Keratinocyte (primary cell): ENCODE measurements around the genes SRM, FBXO2 and AGTRAP.

GRCh38 chr1:10635995-10636534, 160.4 kb downstream of the CASZ1 start:
CAGE:
- cytosol, long polyA minus RNA = no peak
- cytosol, long polyA plus RNA = no peak
- long polyA plus RNA = no peak
- nucleus, long polyA minus RNA = no peak
- nucleus, long polyA plus RNA = no peak

GRCh38 chr1:10671845-10672570, 124.4 kb downstream of the CASZ1 start:
CAGE:
- cytosol, long polyA minus RNA = no peak
- cytosol, long polyA plus RNA = no peak
- long polyA plus RNA = no peak
- nucleus, long polyA minus RNA = no peak
- nucleus, long polyA plus RNA = no peak

GRCh38 chr1:10675027-10675684, 121.3 kb downstream of the CASZ1 start:
CAGE:
- cytosol, long polyA minus RNA = no peak
- cytosol, long polyA plus RNA = no peak
- long polyA plus RNA = no peak
- nucleus, long polyA minus RNA = no peak
- nucleus, long polyA plus RNA = no peak

DNA sequence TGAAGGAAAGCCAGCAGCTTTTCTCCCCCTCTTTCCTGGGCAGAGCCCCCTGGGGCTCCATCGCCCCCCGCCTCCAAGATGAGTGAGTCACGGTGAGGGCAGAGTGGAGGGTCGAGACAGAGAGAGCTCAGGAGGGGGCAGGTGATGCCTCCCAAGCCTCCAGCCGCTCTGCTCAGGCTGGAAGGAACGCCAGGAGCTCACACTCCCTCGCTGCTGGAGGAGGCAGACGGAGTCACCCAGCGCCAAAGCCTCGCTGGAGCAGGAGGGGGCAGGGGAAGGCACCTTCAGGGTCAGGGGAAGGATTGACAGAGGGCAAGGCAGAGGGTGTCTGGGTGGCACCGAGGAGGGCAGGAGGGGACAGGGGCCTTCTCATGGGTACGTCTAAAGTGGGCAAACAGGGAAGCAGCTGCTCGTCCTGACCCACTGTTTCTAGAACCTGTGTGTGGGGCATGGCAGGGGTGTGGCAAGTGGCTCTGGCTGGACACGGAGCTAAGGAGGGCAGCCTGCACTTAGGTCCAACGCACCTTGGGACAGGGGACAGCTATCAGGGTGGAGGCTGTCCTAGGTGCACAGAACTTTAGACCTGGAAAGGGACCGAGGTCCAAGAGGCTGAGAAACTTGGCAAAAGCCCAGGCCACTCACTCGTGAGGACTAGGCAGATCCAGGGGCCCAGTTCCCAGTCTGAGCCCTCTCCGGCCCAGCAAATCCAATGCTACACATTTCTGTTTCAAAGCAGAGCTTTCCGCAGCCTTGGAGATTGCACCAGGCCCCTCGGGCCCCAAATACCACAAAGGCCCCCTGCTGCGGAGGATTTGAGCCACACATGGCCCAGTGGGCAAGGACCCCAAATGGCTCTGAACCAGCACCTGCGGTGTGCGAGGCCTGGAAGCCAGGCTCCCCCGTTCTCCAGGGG, 119.2 kb downstream of the CASZ1 start:
CAGE:
- cytosol, long polyA minus RNA = no peak
- cytosol, long polyA plus RNA = no peak
- long polyA plus RNA = no peak
- nucleus, long polyA minus RNA = no peak
- nucleus, long polyA plus RNA = no peak

DNA sequence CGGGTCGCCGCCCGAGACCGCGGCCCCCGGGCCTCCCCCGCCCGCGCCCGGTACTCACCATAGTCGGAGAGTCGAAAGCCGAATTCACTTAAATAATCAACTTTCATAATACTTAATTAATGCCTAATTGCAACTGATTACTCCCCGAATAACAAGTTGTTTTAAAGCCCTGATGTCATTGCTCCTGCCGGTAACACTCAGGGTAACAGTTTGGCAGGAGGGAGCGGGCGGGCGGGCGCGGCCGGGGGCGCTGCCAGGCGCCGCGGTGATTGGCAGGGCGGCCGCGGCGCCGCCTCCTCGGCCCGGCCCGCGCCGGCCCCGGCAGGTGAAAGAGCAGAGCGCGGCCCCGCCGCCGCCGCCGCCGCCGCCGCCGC, 102.2 kb downstream of the CASZ1 start:
CAGE:
- cytosol, long polyA minus RNA = no peak
- cytosol, long polyA plus RNA = no peak
- long polyA plus RNA = no peak
- nucleus, long polyA minus RNA = no peak
- nucleus, long polyA plus RNA = no peak

DNA sequence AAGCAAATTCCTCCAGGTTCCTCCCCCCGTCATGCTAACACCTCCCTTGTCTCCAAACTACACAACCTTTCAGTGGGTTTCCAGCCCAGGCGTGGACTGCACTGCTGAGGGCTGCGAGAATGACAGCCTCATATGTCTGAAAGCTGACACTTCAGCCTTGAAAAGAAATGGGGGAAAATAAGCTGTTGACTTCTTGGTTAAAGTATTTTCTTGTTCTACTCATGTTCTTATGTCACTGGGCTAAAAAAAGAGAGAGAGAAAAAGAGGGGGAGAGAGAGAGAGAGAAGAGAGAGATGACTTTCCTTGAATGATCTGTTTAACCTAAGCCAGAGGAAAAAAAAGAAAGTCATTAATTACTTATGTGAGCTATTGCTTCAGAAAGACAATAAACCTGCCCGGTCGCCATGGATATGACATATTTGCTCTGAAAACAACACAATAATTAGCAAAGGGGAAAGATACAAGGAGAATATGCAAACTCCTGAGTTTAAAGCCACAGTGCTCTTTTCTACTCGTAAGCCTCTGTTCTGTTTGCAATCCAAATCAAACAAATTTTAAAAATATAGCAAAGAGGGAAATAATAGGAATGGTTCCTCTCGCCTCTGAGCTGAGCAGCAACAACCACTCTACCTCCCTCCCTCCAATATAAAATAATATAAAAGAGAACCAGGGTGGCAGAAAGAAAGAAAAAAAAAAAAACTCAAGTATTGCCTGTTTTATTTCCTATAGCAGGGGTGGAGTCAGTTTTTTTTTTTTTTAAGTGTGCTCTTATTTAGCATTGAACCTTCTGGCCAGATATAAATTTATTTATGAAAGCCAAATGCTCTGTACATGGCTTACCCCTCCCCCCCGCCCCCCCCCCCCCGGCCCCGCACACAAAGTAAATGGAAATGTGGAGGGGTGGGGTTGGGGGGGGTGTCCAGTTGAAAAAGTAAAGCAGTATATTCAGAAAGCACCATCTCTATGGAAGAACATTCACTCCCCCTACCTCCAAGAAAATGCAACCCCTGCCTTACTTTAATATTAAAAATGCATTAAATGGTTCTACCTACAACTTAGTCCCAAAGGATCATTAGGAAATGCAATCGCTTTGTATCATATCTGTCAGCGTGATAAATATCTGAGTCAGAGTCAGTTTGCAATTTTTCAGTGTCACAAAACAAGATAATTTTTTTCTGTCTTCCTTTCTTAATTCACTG, 4.6 kb downstream of the CASZ1 start:
CAGE:
- cytosol, long polyA minus RNA = no peak
- cytosol, long polyA plus RNA = no peak
- long polyA plus RNA = no peak
- nucleus, long polyA minus RNA = no peak
- nucleus, long polyA plus RNA = no peak

CAGE:
- cytosol, long polyA minus RNA = no peak
- cytosol, long polyA plus RNA = no peak
- long polyA plus RNA = no peak
- nucleus, long polyA minus RNA = no peak
- nucleus, long polyA plus RNA = no peak
Measured at GRCh38 chr1:10980026-10980659, 1.7 kb downstream of the C1orf127 start.

GRCh38 chr1:11027832-11028671, 15.6 kb downstream of the TARDBP start:
CAGE:
- cytosol, long polyA minus RNA = no peak
- cytosol, long polyA plus RNA = no peak
- long polyA plus RNA = no peak
- nucleus, long polyA minus RNA = no peak
- nucleus, long polyA plus RNA = no peak

DNA sequence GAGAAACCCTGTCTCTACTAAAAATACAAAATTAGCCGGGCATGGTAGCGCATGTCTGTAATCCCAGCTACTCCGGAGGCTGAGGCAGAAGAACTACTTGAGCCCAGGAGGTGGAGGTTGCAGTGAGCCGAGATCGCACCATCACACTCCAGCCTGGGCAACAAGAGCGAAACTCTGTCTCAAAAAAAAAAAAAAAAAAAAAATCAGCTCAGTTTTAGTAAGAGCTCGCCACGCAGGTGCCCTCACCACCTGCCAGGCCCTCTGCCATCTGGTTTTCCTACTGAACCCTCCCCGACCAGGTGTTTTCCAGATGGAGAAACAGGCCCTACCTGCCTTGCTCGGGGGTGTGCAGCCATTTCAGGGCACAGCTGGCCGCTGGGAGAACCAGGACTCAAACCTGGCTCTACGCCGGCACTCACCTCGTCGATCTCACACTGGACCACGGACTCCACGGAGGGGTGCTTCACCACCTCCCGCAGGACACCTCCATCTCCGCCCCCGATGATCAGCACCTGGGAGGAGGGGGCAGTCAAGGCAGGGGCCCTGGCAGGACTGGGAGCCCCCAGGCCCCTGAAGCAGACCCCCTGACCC, 1.3 kb downstream of the SRM start:
CAGE:
- cytosol, long polyA minus RNA = no peak
- cytosol, long polyA plus RNA = no peak
- long polyA plus RNA = no peak
- nucleus, long polyA minus RNA = no peak
- nucleus, long polyA plus RNA = no peak

GRCh38 chr1:11059449-11060105, at the start of gene SRM:
TSS of gene SRM (minus strand) at chr1:11060018.
CAGE:
- cytosol, long polyA minus RNA = start-site peak on the minus strand at chr1:11059981-11060053, 64 reads
- cytosol, long polyA plus RNA = start-site peak on the minus strand at chr1:11059898-11060070, 685 and 47 reads in 2 replicates
- long polyA plus RNA = no peak
- nucleus, long polyA minus RNA = start-site peak on the minus strand at chr1:11059982-11060070, 56 reads
- nucleus, long polyA plus RNA = start-site peak on the minus strand at chr1:11059920-11060070, 232 and 244 reads in 2 replicates

DNA sequence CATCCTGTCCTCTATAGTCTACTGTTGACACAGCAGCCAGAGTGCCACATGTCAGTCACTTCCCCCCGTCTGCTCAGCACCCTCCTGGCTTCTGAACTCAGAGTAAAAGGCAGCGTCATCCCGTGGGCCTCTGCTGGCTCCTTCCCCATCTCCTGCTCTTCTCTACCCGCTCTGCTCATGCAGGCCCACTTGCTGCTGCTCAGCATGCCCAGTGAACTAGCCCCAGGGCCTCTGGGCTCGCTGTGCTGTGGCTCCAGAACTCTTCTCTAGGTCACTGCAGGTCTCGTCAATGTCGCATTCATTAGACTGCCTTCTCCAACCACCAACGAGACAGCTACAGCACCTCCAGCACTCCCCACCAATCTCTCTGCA, 11.7 kb upstream of the SRM start:
CAGE:
- cytosol, long polyA minus RNA = no peak
- cytosol, long polyA plus RNA = no peak
- long polyA plus RNA = no peak
- nucleus, long polyA minus RNA = no peak
- nucleus, long polyA plus RNA = no peak

CAGE:
- cytosol, long polyA minus RNA = no peak
- cytosol, long polyA plus RNA = no peak
- long polyA plus RNA = no peak
- nucleus, long polyA minus RNA = no peak
- nucleus, long polyA plus RNA = no peak
Measured at GRCh38 chr1:11130619-11131029, 31.0 kb upstream of the EXOSC10 start.

DNA sequence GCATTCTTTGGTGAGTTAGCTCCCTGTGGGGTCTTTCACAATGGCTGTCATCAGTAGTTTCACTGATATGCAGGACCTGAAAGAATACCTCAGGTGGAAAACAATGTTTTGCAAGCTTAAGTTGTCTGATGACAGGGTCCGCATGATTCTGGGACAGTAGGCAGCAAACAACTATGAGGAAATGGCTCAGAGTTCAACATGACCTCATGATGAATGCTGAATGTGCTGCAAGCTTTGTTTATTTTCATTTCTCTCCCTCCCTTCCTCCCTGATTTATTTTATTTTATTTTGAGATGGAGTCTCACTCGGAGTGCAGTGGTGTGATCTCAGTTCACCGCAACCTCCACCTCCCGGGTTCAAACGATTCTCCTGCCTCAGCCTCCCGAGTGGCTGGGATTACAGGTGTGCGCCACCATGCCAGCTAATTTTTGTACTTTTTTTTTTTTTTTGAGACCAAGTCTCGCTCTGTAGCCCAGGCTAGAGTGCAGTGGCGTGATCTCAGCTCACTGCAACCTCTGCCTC, 5.2 kb upstream of the UBIAD1 start:
CAGE:
- cytosol, long polyA minus RNA = no peak
- cytosol, long polyA plus RNA = no peak
- long polyA plus RNA = no peak
- nucleus, long polyA minus RNA = no peak
- nucleus, long polyA plus RNA = no peak

CAGE:
- cytosol, long polyA minus RNA = no peak
- cytosol, long polyA plus RNA = no peak
- long polyA plus RNA = no peak
- nucleus, long polyA minus RNA = no peak
- nucleus, long polyA plus RNA = no peak
Measured at GRCh38 chr1:11353201-11353657, 80.2 kb downstream of the UBIAD1 start.

DNA sequence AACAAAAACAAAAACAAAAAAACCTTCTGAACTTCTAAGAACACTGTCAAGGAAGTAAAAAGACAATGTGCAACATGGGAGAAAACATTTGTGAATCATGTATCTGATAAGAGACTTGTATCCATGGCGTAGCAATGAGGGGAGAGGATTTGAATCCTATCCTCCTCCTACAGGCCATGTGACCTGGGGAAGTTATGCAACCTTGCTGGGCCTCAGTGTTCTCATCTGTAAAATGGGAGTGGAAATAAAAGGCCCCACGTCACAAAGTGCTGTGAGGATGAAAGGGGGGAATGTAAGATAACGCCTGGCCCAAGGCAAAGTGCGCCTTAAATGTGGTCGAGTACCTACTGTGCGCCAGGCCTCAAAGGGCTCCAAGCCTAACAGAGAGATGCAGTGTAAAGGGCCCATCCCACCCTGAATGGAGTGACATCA, 83.7 kb downstream of the DISP3 start:
CAGE:
- cytosol, long polyA minus RNA = no peak
- cytosol, long polyA plus RNA = no peak
- long polyA plus RNA = no peak
- nucleus, long polyA minus RNA = no peak
- nucleus, long polyA plus RNA = no peak

GRCh38 chr1:11650288-11651133, 3.7 kb downstream of the FBXO2 start:
CAGE:
- cytosol, long polyA minus RNA = no peak
- cytosol, long polyA plus RNA = no peak
- long polyA plus RNA = no peak
- nucleus, long polyA minus RNA = no peak
- nucleus, long polyA plus RNA = no peak

DNA sequence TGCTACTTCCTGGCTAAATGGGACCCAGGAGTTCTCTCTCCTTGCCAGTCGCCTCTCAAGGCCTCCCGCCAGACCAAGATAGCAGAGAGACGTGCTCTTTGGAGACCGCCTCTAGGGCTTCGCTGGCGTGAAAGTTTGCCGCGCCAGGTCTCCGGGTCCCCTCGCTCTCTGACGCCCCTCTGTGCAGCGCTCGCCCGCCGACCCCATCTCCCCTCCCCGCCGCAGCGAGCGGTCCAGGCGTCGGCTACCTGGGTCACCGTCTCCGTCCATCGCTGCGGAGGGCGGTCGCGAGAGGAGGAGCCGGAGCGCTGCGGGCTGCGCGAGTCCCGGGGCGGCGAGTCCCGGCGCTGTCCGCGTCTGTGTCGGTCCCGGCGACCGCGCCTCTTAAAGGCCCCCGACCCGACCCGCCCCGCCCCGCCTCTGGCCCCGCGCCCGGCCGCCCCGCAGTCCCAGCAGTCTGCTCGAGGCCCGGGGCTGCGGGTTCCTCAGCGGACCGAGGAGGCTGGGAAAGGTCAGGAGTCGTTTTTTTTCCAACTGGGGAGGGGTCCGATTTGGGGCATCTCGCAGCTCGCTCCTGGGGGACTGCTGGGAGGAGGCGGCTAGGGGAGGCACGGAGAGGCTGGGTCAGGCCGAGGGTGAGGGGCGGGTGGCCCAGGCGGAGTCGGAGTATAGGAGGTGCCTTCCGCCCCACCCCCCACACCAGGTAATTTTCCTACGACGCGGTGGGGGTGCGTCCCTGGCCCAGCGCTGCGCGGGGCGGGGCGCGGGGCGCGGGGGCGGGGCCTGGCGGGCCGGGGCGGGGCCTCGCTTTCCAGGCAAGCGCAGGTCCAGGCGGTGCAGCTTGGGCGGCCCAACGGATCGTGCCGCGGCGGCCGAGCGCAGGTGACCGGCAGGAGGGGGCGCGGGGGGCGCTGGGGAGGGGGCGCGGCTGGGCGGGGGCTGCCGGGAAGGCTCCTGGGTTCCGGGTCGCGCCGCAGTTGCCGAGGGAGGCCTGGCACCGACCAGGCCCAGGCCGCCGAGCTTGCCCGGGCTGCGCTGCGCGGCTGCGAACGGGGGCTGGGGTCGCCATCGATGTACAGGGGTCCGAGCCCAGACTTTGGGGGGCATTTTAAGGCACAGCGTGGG, at the start of gene FBXO2:
Gene FBXO2, minus strand, starts transcription at position 359 of the 1,125 bp plus-strand sequence.
CAGE:
- cytosol, long polyA minus RNA = start-site peak on the minus strand centred at position 319 of the sequence, 91 bp wide, 533 reads; start-site peak on the plus strand centred at position 828 of the sequence, 43 bp wide, 9 reads
- cytosol, long polyA plus RNA = start-site peak on the minus strand centred at position 330 of the sequence, 114 bp wide, 1,625 and 397 reads in 2 replicates
- long polyA plus RNA = start-site peak on the minus strand centred at position 318 of the sequence, 93 bp wide, 2,470 and 4,199 reads in 2 replicates; start-site peak on the plus strand centred at position 472 of the sequence, 131 bp wide, 51 and 35 reads in 2 replicates; start-site peak on the plus strand centred at position 819 of the sequence, 15 bp wide, 156 and 160 reads in 2 replicates
- nucleus, long polyA minus RNA = start-site peak on the minus strand centred at position 312 of the sequence, 78 bp wide, 111 reads
- nucleus, long polyA plus RNA = start-site peak on the minus strand centred at position 318 of the sequence, 93 bp wide, 1,564 and 3,134 reads in 2 replicates; start-site peak on the plus strand centred at position 449 of the sequence, 80 bp wide, 40 and 52 reads in 2 replicates; start-site peak on the plus strand centred at position 820 of the sequence, 19 bp wide, 137 and 133 reads in 2 replicates

DNA sequence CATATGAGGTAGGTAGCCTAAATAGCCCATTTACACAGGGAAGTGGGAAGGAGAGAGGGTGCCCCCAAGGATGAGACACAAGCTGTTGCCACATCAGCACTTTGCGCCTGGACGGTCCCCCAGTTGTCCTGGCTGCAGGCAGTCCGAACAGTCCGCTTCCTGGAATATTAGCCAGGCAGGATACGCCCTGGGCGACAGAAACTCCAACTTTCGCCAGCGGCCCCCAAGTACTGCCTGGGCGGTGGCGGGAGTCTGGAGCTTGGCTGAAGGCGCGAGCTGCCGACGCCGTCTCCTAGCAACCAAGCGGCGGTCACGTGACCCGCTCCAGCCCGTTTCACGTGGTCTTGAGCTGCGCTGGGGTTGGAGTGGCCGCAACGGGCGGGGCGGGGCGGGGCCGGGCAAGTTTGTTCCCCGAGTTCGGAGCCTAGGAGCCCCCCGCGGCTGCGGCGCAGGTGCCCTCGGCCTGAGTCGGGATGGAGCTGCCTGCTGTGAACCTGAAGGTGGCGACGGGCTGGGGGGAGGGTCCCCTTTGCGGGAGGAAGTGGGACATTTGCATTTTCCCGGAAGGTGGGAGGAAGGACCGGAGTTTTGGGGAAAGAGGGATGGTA, at the start of gene AGTRAP:
Gene AGTRAP, plus strand, starts transcription at position 401 of the 608 bp plus-strand sequence.
CAGE:
- cytosol, long polyA minus RNA = start-site peak on the plus strand centred at position 408 of the sequence, 25 bp wide, 160 reads
- cytosol, long polyA plus RNA = start-site peak on the plus strand centred at position 425 of the sequence, 68 bp wide, 890 and 227 reads in 2 replicates
- long polyA plus RNA = start-site peak on the plus strand centred at position 423 of the sequence, 66 bp wide, 2,213 and 1,293 reads in 2 replicates
- nucleus, long polyA minus RNA = start-site peak on the plus strand centred at position 401 of the sequence, 20 bp wide, 99 reads
- nucleus, long polyA plus RNA = start-site peak on the plus strand centred at position 423 of the sequence, 65 bp wide, 683 and 841 reads in 2 replicates

DNA sequence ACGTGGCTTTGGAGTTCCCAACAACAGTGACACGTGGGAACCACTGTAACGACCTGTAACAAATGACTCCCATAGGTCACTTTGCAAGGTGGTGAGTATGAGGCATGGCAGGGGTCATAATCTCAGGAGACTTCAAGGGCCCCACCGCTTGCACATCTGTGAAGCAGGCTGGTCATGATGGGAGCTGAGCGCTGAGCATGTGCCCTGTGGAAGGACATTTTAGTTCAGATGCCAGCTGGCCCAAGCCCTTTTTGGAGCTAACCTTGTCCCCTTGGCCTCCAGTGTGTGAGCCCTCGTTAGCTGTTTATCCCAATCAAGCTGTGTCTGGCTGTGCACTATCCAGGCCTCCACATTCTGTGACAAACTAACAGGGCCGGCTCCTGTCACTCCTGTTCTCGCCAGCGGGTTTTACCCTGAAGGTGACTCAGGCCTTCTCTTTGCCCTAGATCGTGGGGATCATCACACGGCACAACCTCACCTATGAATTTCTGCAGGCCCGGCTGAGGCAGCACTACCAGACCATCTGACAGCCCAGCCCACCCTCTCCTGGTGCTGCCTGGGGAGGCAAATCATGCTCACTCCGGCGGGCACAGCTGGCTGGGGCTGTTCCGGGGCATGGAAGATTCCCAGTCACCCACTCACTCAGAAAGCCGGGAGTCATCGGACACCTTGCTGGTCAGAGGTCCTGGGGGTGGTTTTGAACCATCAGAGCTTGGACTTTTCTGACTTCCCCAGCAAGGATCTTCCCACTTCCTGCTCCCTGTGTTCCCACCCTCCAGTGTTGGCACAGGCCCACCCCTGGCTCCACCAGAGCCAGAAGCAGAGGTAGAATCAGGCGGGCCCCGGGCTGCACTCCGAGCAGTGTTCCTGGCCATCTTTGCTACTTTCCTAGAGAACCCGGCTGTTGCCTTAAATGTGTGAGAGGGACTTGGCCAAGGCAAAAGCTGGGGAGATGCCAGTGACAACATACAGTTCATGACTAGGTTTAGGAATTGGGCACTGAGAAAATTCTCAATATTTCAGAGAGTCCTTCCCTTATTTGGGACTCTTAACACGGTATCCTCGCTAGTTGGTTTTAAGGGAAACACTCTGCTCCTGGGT, 7.5 kb downstream of the NPPA start:
CAGE:
- cytosol, long polyA minus RNA = no peak
- cytosol, long polyA plus RNA = no peak
- long polyA plus RNA = no peak
- nucleus, long polyA minus RNA = no peak
- nucleus, long polyA plus RNA = no peak

DNA sequence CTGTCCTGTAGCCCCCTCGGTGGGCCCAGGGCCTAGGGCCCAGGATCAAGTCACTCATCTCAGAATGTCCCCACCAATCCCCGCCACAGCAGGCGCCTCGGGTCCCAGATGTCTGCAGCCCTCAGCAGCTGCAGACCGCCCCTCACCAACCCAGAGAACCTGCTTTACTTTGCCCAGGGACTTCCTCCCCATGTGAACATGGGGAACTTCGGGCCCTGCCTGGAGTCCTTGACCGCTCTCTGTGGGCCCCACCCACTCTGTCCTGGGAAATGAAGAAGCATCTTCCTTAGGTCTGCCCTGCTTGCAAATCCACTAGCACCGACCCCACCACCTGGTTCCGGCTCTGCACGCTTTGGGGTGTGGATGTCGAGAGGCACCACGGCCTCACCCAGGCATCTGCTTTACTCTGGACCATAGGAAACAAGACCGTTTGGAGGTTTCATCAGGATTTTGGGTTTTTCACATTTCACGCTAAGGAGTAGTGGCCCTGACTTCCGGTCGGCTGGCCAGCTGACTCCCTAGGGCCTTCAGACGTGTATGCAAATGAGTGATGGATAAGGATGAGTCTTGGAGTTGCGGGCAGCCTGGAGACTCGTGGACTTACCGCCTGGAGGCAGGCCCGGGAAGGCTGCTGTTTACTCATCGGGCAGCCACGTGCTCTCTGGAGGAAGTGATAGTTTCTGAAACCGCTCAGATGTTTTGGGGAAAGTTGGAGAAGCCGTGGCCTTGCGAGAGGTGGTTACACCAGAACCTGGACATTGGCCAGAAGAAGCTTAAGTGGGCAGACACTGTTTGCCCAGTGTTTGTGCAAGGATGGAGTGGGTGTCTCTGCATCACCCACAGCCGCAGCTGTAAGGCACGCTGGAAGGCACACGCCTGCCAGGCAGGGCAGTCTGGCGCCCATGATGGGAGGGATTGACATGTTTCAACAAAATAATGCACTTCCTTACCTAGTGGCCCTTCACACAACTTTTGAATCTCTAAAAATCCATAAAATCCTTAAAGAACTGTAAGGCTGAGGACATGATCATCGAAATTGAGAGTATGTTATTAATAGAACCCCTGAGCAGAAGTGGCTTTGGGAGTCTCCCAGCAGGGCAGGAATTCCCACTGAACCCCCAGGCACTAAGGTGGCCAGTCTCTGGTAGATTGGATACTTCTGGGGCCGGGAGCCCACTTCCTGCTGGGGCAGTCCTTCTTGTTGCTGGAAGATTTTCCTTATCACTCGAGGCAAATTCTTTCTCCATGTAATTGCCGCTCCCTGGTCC, 23.2 kb upstream of the TNFRSF1B start:
CAGE:
- cytosol, long polyA minus RNA = no peak
- cytosol, long polyA plus RNA = no peak
- long polyA plus RNA = no peak
- nucleus, long polyA minus RNA = no peak
- nucleus, long polyA plus RNA = no peak